NT2/D1 (cell line): Measurements from ENCODE around the genes OR6C3, OR6C76, PMEL and SUOX.

DNA sequence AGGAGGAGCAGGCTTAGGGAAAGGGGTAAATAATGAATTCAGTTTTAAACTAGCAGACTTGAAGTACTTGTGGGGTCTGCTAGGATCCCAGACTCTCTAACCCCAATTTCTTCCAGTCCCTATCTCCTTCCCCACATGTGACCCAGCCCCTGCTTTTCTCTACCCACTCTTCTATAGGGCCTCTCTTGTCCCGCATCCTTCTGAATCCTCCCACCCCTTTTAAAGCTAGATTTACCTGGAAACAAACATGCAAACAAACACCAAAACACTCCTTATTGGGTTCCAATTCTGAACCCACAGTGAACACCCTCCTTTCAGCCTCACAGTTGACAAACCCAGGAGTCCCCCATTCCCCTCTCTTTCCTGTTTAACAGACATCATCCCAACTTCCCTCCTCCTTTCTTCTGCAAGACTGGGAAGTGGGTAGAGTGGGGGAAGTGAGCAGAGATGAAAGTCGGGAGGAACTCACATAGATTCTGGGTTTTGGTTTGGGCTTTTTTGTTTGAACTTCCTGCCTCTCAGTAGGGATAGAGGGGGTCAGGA is 3.6 kb upstream of the GPR84 start:
- RRBS, 2 experiments = no CpG with 5 or more reads among the region's 2 CpGs

DNA sequence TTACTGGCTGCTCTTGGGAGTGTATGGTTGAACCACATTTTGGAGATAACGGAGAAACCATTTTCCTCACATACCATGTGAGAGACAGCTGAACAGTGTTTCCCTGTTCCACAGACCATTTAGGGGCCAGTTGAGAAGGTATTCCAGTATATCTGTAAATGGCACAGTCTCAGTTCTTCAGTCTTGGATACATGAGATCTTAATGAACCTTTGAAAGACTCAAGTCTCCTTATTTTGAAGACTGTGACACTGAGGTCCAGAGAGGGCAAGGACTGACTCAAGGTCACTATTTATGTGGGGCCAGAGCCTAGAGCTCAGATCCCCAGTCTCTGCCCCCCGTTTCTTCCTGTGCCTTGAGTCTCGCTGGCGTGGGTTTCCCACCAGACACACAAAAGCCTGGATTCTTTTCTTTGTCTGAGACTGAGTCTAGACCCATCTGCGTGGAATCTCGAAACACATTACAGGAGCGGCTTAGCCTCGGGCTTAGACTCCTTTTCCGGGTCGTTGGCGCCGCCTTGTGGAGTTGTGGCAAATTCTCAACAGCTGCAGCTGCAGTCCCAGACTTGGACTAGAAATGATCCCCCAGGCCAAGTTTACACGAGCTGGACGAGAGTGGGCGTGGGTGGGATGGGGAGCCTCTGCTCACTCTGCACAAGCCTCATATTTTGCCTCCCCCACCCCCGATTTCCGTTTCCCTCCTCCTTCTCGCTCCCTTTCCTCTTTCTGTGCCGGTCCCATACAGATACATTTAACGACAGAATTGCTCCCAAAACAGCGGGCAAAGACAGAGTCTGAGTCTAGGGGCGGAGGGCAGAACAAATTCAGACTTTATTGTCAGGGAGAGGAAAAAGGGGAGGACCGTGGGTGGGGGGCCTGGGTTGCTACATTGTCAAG is 4.3 kb upstream of the GPR84 start:
- RRBS, 2 experiments = no CpG with 5 or more reads among the region's 23 CpGs

DNA sequence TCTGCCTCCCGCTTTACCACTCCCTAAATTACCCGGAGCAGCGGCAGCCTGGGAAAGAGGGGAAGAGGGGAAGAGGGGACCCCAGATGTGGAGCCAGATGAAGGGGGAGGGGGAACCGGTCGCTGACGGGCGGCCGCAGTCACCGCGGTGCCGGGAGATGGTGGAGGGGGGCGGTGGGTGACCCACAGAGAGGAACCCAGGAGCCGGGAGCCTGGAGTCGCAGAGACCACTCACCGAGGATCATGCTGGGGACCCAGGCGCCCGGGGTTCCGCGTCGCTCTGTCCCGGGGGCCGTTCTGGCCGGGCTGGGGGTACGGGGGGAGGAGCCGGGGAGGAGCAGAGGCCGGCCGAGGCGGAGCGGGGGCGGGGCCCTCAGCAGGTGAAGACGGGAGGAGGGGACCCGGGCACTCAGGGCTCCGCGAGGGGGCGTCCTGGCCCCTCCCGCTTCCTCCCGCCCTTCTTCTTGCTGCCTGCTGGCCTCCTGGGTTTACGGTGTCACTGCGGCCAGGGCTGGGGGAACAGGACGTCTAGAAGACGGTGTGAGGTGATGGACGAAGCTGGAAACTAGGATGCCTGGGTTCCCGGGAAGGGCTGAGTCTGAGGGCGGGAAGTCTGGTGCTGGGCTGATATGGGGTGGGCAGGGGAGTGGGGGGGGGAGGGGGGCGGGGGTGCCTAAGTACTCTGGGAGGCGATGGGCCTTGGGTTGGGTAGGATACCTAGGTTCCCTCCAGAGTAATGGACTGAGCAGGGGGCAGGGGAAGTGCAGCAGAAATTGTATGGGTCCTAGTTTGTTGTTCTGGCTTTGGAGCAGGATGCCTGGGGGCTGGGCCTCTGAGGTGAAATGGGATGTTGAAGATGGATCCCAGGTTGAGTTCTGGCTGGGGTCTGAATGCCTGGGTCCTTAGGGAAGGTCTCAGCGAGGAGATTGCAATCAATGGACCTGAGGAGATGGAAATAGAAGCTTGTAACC is 6.8 kb upstream of the ZNF385A start:
- RRBS, 2 experiments = 1 to 2% methylated on average over 23 of the region's 47 CpGs

DNA sequence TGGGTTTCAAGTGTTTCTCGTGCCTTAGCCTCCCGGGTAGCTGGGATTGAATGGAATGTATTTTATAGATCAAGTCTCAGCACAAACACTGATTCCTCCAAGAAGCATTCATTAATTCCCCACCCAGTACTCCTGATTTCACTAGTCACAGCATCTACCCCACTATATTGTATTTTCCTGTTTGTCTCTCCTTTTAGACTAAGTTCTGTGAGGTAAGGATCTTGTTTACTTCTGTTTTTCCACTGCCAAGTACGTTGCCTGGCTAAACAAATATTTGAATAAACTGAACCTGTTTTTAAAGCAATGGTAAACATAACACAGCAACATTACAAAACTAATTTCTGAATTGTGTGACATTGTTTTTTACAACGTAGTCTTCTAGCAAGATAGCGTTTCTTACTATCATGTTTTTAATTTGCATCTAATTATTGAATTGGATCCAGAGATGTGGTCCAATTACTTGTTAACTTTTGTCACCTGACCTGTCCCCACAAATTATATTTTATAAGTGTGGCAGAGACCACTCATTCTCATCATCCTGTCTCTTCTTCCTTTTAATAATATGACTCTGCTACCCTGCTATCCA is 16.5 kb upstream of the ITGA5 start:
- RRBS, 2 experiments = no CpG with 5 or more reads among the region's 5 CpGs

- RRBS, 2 experiments = no CpG with 5 or more reads among the region's 1 CpG
These were observed at the start of gene OR6C3 for GRCh38 chr12:55330403-55330984. TSS of gene OR6C3 (plus strand) at chr12:55330746.

GRCh38 chr12:55425838-55426484 is at the start of gene OR6C76:
TSS of gene OR6C76 (plus strand) at chr12:55426254.
- RRBS, 2 experiments = no CpG with 5 or more reads among the region's 4 CpGs

- RRBS, 2 experiments = no CpG with 5 or more reads among the region's 4 CpGs
These were observed 1.5 kb downstream of the ITGA7 start for GRCh38 chr12:55706115-55706696.

- RRBS, 2 experiments = 23% methylated on average over 2 of the region's 8 CpGs; no CpG with 5 or more reads in 1 of the 2 experiments
These were observed 1.9 kb downstream of the BLOC1S1 start for GRCh38 chr12:55717283-55718522.

DNA sequence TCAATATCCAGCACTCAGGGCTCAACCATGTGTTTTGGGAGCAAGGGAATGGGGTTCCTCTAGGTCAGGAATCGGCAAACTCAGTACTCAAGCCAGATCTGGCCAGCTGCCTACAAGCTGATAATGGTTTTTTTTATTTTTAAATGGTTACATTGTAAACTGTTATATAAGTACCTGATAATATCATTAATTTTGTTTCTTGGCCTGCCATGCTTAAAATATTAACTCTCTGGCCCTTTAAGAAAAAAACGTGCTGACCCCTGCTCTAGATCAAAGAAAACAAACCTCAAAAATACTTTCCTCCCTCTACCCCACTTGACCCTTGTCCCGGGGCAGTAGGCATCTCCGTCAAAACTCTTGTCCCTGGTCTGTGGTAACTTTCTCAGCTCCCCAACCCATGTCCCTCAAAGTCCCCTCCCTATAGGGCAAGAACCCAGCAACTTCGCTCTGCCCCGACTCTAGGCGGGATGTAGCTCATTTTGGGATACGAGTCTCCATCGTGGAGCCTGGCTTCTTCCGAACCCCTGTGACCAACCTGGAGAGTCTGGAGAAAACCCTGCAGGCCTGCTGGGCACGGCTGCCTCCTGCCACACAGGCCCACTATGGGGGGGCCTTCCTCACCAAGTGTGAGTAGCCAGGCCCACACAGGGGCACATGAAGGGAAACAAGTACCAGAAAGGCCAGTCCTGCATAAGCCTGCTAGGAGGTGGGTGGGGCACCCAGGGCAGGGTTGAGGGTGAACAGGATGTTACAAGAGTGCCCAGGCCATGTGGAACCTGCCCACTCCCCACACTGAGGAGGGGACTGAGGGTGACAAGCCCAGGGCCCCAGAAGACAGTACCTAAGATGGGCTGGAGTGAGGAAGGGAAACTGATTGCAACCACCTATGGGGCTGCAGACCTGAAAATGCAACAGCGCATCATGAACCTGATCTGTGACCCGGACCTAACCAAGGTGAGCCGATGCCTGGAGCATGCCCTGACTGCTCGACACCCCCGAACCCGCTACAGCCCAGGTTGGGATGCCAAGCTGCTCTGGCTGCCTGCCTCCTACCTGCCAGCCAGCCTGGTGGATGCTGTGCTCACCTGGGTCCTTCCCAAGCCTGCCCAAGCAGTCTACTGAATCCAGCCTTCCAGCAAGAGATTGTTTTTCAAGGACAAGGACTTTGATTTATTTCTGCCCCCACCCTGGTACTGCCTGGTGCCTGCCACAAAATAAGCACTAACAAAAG is 3.6 kb downstream of the RDH5 start:
- RRBS, 2 experiments = no CpG with 5 or more reads among the region's 17 CpGs

GRCh38 chr12:55828025-55828590 is 1.3 kb downstream of the DNAJC14 start:
- RRBS, 2 experiments = no CpG with 5 or more reads among the region's 11 CpGs

DNA sequence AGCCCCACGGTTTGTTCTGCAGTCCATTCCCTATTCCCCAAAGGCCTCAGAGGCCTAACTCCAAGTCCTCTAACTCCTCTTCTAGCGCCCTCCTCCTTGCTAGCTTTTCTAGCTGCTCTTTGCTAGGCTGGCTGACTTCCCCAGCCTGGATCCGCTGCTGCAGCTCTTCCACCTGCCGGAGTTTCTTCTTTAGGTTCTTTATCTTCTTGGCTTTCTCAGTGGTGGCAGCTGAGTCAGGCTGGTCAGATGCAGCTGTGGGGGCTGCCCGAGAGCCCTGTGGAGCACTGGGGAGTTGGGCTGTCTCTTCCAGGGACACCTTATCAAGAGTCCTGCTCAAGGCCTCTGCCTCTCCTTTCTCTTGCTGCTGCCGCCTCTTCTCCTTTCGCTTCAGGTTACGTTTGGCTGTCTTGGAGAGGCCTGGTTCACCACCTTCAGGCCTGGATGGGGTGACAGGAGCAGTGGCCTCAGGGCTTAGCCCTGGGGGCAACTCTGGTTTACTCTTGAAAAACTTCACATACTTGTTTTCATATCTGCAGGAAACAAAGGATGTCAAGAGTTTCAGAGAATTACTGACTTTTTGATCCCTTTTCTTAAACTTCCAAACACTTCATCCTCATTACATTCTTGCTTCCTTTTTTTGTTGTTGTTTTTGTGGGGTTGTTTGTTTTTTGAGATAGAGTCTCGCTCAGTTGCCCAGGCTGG is 25.7 kb downstream of the PYM1 start:
- RRBS, 2 experiments = no CpG with 5 or more reads among the region's 9 CpGs

- RRBS, 2 experiments = 1 to 6% methylated on average over 4 of the region's 26 CpGs
These were observed 9.1 kb downstream of the DGKA start for GRCh38 chr12:55939679-55940936.

GRCh38 chr12:55944089-55944595 is 13.2 kb downstream of the DGKA start:
- RRBS, 2 experiments = no CpG with 5 or more reads among the region's 4 CpGs

- RRBS, 2 experiments = 37% methylated on average over 2 of the region's 9 CpGs; no CpG with 5 or more reads in 1 of the 2 experiments
These were observed at the start of gene PMEL for GRCh38 chr12:55965837-55966530. TSS of gene PMEL (minus strand) at chr12:55966042.

- RRBS, 2 experiments = no CpG with 5 or more reads among the region's 6 CpGs
These were observed 7.2 kb upstream of the SUOX start for GRCh38 chr12:55989919-55990159.

DNA sequence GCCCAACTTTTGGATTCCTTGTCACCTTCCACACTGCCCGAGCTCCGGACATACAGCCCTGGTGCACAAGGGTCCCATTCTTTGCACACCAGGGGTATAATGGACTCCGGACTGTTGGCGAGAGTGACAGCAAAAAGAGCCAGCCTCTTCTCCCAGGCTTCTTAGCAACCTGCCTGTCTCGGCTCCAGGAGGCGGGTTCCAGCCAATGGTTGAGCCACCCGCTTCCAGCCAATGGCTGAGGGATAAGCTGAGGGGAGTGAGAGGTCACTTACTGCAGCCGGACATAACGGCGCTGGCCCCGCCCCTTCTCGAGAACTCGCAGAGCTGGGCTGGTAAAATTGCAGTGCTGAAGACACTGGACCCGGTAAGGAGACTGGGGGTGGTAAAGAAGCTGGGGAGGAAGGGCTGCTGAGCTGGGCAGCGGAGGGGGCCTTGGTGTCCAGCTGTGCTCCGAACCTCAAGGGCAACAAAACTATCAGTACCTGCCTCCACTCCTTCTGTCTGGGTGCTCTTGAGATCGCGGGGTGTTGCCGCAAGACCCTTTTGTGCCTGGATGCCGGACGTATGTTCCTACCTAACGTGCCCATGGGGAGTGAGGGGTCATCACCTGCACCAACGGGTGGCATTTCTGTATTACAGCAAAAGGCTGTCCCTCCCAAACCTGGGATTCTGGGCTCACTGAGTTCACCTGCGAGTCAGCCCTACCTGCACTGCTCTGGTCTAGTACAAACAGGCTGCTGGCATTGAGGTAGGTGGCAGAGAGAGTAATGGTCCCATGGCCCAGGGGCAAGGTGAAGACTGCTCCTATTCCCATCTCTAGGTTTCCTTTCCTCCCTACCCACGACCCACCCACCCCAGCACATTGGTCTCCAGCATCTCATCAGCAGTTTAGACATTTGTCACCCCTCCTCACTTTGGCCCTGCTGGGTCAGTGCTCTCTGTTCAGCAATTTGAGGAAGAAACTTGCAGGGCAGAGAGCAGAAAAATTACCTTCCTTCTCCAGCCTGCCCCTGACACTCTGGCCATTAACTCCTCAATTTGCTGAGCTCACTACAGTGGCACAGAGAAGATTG is at the start of gene SUOX:
Gene SUOX (plus strand): TSS at position 301 of the 1,073 bp plus-strand sequence.
- RRBS, 2 experiments = 2 to 3% methylated on average over 8 of the region's 25 CpGs

DNA sequence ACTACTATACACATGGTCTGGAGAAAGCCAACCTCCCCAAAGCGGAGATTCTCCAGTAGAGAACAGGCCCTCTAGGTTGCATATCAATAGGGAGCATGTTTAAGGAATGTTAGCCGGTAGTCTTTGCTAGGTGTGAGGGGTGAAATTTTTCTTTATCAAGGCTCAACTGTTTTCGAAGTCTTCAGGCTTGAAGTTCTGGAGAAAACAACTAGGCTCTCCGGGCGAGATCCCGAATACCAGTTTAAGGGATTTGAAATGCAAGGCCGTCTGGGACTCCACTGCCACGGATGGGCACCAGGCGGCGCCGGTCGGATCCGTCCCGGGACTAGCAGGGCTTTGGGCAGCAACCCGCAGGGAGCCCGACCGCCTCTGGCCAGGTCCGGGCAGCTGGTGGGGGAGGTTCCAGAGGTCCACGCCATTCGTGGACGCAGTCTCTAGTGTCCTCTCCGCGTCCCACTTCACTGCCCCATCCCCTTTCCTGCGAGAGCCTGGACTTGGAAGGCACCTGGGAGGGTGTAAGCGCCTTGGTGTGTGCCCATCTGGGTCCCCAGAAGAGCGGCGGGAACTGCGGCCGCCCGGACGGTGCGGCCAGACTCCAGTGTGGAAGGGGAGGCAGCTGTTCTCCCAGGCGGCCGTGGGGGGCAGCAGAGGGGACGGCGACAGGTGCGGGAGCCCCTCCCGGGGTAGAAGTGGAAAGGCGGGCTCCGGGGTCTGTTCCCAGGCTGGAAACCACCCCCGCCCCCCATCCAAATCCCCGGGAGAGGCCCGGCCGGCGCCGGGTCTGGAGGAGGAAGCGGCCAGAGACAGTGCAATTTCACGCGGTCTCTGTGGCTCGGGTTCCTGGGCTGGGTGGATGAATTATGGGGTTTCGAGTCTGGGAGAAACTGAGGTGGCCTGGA is 925 bp upstream of the ERBB3 start:
- RRBS, 2 experiments = 3% methylated on average over 23 of the region's 51 CpGs

- RRBS, 2 experiments = no CpG with 5 or more reads among the region's 10 CpGs
These were observed 670 bp downstream of the ZC3H10 start for GRCh38 chr12:56118713-56119158.

DNA sequence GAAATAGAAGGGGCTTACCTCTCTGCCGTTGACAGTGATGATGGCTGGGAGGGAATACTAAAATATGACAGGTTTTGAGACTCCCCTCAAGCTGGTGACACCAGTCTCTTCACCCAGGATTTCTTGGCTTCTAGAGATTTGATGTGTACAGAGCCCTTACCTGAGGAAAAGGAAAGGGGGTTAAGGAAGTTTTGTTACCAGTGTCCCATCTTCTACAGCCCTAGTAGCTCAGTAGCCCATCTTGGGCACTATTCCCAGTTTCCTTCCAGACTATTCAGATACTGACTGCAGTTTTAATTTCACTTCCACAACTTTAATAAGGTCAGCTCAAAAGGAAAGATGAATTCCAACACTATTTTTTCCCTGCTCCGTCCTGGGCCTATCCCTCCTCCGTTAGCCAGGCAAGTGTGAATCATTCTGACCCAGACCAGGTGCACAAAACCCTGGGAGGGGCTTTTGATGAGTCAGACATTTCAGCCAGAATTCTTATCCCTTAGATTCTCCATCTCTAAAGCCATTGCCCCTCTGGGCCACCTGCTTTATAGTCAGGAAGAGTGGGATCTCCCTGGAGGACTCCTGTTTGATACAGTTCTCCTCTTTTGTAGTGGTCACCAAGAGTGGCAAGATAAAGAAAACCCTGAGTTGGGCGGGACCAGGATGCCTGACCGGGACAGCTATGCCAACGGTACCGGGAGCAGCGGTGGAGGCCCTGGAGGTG is 2.0 kb downstream of the ZC3H10 start:
- RRBS, 2 experiments = no CpG with 5 or more reads among the region's 8 CpGs

DNA sequence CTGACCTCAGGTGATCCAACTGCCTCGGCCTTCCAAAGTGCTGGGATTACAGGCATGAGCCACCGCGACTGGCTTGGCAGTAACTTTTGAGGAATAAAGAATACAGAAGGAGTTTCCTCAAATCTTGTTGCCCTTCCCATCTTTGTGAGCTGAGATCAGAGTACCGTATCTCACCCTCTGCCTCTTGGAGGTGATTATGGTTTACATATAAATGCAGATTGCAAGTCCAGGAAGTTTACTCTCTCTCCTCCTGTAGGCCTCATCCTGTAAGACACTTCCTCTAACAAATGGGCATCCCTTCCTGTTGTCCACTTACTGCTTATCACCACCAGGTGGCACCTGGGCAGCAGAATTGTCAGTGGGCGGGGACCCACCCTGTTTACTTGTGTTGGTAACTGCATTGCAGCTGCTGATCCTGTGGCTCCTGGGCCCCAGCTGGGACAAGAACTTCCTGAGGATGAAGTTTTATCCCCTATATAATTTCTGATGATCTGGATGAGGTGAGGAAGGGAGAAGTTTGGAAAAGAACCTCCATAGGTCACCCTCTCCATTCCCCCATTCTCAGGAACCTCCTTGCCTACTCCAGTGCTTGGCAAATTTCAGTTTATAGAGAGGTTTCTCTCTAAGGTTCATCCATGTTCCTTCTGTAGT is 1.9 kb upstream of the ESYT1 start:
- RRBS, 2 experiments = no CpG with 5 or more reads among the region's 5 CpGs